ENCODE measurements around a stretch of chr3.

- PRO-cap, result no peak
These were observed 1.4 kb downstream of the ZBTB38 start for GRCh38 chr3:141369747-141370080.

- PRO-cap, result no peak
These were observed 11.1 kb downstream of the ZBTB38 start for GRCh38 chr3:141379164-141380014.

- PRO-cap, result no peak
These were observed 43.9 kb downstream of the ZBTB38 start for GRCh38 chr3:141412056-141412725.

- PRO-cap, result no peak
These were observed 44.1 kb upstream of the RASA2 start for GRCh38 chr3:141442333-141443511.

GRCh38 chr3:141489092-141489613 lies 2.3 kb downstream of the RASA2 start:
- PRO-cap, result no peak

GRCh38 chr3:141493102-141493566 lies 6.3 kb downstream of the RASA2 start:
- PRO-cap, result no peak

DNA sequence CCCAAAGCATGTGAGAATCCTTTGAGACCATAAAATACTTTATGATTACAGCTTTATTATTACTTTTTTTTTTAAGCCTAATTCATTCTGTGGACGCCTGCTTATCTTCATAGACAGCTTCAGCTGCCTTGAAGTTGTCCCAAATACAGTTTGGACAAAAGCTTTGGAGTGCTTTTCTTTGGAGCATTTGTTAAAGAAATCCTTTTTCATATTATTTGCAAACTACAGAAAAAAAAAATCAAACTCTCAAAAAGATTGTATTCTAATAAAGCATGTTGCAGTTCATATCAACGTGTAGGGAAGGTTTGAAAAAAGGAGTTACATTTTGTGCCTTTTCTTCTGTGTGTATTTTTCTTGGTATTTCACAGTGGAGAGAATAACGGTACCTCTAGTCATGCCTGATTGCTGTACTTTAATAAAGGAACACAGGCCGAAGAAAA lies 69.6 kb downstream of the RASA2 start:
- PRO-cap, result no peak

DNA sequence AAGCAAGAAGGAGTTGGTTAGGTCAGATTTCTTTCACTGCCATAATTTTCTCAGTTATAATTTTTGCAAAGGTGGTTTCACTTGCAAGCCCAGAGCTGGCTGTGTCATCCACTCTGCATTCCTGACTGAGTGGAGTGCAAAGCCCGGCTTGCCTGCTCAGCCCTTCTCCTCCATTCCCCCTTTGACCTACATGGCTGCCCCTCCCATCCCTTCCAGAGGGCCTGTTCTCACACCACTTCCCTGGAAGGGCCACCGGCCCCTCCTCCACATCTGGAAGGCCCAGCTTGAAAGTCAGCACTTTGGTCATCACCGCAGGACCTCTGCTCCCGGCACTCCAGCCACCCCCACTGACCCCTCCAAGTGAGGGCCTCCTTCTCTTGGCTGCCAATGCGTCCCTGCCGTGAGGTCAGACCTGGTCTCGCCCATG lies 74.1 kb upstream of the RNF7 start:
- PRO-cap, result no peak

DNA sequence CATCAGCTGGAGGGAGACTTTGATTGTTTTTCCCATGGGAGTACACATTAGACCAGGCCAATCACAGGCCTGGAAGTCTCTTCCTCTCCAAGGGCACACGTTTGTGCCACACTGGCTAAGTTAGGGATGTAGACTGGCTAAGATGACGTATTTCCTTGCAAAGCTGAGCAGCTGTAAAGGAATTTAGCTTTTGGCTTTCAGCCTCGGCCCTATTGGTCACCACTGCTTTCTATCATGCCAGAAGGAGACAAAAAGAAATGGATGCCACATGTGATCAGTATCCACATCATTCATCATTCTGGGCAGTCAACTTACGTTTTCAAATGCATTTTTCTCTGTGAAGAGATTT lies 27.2 kb upstream of the RNF7 start:
- PRO-cap, result no peak

DNA sequence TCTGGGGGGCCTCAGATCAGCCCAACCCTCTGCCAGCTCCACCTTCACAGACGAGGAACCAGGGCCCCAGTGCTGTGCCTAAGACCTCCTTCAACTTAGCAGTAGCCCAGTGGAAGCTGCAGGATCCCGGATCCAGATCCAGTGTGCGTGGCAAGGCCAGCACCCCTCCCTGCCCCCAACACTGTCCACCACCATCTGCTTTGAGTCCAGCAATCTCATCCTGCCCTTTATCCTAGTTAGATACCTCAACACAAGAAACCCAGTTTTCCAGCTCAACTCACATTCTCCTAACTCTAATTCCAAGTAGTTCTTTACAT lies 201 bp downstream of the GRK7 start:
- PRO-cap, result no peak

GRCh38 chr3:141928300-141929330 lies 52.2 kb downstream of the ATP1B3 start:
- PRO-cap, result no peak

- PRO-cap, result no peak
These were observed 53.1 kb downstream of the ATP1B3 start for GRCh38 chr3:141929374-141930091.

- PRO-cap, result no peak
These were observed 64.7 kb downstream of the ATP1B3 start for GRCh38 chr3:141941032-141941577.

DNA sequence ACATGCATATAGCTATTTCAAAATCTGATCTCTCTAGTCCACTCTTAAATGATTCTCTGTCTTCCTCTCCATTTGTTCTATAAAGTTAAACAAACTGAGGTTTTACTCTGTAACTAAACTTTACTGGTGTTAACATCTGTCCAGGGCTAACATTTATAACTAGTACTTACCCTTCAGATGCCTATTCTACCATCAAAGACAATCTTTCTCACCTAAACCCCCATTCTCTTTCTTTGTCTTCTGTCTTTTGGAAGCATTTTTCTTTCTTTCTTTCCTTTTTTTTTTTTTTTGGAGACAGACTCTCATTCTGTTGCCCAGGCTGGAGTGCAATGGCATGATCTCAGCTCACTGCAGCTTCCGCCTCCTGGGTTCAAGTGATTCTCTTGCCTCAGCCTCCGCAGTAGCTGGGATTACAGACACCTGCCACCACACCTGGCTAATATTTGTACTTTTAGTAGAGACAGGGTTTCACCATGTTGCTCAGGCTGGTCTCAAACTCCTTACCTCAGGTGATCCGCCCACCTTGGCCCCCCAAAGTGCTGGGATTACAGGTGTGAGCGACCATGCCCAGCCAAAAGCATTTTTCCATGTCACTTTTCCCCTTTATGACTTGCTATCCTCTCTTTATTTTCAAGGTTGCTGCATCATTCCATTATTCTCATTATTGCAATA lies 58.9 kb downstream of the TFDP2 start:
- PRO-cap, result no peak

DNA sequence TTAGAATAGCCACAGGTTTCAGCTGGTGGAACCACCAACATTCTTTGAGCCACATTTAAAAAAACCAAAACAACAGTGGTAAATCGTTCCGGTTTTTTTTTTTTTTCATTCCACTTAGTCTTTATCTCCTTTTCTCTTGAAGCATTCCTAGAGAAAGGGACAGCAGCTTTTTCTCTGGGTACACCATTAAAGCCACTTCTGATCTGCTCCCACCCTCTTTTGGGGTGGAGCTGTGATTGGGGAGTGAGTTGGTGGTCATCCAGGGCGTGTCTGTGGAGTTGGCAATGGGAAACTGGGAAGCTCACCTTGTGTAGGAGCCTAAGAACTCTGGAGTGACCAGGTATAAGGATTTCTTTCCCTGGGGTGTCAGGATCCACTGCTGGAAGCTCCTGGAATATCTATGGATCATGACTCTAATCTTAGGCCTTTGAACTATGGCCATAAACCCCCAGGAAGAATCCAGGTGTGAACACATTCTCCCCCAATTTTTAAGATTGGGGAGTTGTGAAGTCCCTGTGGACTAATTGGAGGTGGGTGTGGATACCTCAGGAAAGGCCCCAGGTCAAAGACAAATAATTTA lies 5.9 kb downstream of the PLS1 start:
- PRO-cap, result no peak

GRCh38 chr3:142623348-142623733 lies 27.1 kb downstream of the PLS1 start:
- PRO-cap, result no peak

DNA sequence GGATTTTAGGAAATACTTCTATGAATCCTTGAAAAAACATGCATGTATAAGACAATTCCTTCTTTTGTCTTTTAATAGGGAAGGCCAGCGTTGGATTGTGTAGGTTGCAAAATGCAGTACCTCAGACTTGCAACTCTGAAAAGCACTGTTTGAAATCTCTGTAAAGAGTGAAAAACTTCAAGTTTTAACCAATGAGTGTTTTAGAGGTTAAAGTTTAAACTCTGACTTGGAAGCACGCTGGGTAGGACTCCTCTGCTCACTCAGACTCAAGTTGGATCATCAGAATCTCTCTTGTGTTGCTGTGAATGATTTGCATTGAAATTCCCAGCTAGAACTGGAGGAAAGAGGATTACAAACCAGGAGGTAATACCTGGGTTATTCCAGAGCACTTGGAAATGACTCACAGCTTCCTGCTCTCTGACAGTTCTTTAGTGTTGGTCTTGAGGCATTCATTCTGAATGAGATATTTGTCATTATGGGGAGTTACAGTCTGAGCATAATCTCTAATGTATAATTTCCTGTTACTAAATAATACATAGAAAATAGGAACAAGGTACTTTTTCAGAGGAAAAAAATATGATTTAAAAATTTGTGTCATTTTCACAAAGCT lies 49.1 kb downstream of the PLS1 start:
- PRO-cap, result no peak

GRCh38 chr3:143362567-143363197 lies 243.1 kb downstream of the CHST2 start:
- PRO-cap, result no peak

DNA sequence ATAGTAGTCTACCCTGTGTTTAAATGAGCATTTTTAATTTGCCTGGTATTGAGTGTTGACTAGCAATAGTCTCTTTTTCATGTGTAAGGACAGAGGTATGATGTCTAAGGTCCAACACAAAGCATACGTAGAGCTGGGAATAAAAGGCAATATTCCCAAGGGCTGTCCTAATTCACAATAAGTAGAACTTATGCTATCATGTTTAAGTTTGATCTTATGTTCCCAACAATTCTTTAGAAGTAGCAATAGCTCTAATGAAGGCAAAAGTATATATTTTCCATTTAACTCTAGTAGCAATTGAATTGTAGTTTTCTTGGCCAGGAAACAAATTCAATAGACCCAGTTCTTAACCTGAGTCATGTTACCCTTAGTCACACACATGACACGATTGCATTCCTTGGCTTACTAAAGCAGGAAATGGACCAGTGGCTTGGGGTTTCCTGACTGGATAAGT lies 324.0 kb downstream of the CHST2 start:
- PRO-cap, result no peak

DNA sequence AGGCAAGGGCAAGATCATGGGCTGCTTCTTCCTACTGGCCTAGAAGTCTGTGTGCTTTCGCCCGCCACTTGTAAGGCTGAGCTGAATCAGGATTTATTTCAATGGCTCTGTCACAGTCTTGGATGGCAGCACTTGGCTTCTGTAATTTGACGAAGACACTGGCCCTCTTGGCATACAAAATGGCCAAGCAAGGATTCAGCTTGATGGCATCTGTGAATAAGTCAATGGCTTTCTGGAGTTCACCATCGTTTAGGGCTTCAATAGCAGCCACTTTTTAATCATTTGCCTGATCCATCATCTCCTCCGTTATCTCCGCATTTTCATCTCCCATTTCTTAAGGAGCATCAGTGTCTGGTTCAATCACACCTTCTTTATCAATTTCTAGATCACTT lies 330.7 kb downstream of the SLC9A9 start:
- PRO-cap, result no peak